Gastrocnemius medialis (tissue), 3 donors: ENCODE measurements around a stretch of chr17.

DNA sequence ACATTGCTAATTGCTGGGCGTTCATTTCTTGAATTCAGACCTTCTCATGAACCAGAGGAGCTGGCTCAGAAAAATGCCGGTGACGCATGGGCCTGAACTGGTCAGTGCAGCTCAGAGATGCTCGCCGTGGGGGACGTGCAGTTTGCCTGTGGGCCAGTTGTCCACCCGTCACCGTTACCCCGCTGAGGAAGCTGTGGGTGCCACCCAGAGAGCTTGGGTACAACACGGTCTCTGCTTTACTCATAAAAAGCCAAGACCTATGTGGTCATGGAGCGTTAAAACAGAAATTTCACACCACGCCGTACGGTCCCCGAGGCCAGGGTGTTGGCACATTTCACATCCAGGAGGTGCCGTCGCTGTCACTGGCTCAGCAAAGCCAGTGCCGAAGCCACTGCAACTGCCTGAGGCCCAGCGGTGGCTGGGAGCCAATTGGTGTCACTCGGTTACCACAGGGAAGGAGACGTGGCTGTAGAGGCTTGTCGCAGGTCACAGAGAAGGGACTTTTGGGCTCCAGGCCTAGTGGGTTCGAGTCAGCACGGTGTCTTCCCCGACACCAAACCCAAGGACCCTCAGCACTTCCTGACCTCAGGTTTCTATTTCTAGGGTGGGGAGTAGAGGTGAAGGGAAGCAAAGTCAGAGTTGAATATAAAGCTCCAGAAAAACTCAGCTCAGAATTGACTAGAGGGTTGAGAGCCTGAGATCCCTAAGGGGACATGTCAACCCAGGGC is 121.0 kb downstream of the METRNL start:
- PRO-cap: no peak
- RAMPAGE, long total RNA, 3 experiments: no peak in any of the 3 experiments